NALM6 (cell line): ENCODE results near the genes SCYGR5 and PID1.

DNA sequence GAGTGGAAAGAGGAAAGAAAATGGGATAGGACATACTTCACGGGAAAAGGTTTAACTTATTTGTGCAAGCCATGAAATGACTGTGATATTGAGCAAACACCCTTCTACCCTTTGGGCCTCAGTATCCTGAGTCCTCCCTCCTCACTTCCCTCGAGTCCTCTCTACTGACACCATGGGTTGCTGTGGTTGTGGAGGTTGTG, at the start of gene SCYGR5:
Gene SCYGR5 (plus strand): TSS at position 173 of the 200 bp plus-strand sequence.
- PRO-cap: no peak

DNA sequence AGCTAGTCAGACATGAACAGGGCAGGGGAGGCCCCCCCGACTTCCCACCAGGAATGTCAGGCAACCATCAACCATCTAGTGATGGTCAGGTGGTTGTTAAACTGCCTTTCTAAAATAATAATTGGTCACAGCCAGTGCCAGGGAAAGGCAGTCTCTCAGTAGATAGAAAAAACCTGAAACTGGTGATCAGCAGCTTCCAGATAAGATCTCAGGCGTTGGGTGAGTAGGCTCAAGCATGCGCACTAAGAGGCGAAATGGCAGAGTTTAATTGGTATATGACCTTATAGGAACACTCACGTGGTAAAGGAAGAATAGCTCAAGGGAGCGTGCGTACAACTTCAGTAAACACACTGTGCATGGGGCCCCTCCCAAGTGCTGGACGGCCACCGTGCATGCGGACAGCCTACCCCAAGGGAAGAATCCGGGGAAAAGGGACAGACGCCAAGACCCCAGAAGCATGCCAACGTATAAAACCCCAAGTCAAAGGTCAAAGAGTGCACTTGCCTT, 32.5 kb upstream of the CCL20 start:
- PRO-cap: no peak

DNA sequence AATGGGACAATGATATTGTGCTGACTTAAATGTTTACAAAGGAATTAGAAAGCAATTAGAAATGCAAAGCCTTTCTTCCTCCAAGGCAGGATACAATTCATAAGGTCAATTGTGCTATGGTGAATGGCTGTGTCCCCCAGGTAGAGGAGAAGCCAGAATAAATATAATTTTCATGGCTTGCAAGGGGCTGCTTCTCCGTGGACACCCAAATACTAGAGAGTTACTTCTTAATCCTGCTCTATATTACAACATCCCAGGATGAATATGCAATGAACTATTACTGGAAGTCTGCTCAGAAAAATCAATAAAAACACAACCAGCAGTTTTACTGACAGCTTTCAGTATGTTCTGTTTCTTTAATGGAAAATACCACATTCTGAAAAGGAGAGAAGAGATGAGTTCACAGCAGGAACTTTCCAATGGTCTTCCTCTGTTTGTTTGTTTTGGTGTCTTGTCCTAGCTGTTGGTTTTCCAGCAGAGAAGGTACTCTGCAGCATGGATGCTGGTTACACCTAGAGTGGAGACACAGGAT, 213.1 kb downstream of the PID1 start:
- PRO-cap: no peak

DNA sequence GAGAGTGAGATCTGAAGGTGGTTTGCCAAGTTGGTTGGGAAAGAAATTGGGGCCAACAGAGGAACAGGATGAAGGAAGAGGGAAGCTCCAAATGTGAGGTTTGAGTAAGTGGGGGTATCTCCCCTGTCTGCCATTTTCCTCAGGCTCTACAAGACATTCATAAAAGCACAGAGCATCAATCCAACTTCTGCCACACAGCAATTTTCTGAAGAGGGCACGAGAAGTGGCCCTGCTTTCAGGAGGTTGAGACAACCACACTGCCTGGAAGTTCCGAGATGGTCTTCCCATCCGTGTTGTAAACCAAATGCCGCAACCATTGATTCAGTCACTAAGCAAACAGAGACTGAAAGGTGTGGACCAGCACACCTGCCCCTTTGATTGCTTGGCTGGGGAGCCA, 111.2 kb downstream of the PID1 start:
- PRO-cap: no peak

- PRO-cap: no peak
Observed at GRCh38 chr2:229183616-229183938, 87.5 kb downstream of the PID1 start.

GRCh38 chr2:229270449-229271057, 534 bp downstream of the PID1 start:
- PRO-cap: no peak

DNA sequence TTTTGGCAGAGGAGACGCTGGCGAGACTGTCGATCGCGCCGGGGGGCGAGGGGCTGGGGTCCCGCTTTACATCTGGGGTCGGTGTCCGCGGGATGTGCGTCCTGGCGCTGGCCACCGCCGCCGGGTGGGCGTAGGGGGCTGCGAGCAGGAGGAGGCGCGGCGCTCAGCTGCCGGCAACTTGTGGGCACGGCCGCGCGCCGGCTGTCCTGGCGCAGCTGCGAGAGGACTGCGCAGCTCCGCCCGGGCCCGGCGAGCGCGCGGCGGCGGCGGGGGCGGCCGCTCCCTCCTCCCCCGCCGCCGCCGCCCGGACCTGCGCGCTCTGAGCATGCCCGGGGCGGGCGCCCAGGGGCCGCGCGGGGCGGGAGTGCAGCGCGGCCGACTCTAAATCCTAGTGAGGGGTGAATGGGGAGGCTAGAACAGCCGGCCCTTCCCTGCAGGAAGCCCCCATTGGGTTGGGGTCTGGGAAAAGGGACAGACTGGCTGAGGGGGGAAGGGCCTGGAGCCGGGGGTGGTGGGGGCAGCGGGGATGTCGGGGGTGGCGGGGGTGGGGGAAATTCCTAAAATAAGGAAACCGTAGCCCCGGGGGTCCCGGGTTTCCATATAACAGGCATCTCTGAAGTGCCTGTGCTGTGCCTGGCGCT, at the start of gene PID1:
Gene PID1 (minus strand): TSS at position 230 of the 641 bp plus-strand sequence.
- PRO-cap: no peak

- PRO-cap: no peak
Observed at GRCh38 chr2:229407053-229407626, 136.1 kb upstream of the PID1 start.

DNA sequence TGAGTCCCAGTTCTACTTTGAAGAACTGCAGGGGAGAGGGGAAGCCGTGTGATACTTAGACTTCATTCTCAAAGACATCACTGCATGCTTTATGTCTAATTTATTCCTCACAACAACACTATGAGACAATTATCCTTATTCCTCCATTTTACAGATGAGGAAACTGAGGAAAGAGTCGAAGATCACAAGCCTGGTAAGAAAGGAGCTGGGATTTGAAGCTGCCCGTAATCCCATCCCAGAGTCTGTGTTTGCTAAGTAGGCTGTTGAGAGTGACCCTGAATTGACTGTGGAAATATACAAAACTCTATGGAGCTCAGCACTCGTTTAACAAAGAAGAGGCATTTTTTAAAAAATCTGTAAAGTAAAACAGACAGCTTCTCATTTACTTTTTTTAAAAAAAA, 136.7 kb upstream of the PID1 start:
- PRO-cap: no peak

DNA sequence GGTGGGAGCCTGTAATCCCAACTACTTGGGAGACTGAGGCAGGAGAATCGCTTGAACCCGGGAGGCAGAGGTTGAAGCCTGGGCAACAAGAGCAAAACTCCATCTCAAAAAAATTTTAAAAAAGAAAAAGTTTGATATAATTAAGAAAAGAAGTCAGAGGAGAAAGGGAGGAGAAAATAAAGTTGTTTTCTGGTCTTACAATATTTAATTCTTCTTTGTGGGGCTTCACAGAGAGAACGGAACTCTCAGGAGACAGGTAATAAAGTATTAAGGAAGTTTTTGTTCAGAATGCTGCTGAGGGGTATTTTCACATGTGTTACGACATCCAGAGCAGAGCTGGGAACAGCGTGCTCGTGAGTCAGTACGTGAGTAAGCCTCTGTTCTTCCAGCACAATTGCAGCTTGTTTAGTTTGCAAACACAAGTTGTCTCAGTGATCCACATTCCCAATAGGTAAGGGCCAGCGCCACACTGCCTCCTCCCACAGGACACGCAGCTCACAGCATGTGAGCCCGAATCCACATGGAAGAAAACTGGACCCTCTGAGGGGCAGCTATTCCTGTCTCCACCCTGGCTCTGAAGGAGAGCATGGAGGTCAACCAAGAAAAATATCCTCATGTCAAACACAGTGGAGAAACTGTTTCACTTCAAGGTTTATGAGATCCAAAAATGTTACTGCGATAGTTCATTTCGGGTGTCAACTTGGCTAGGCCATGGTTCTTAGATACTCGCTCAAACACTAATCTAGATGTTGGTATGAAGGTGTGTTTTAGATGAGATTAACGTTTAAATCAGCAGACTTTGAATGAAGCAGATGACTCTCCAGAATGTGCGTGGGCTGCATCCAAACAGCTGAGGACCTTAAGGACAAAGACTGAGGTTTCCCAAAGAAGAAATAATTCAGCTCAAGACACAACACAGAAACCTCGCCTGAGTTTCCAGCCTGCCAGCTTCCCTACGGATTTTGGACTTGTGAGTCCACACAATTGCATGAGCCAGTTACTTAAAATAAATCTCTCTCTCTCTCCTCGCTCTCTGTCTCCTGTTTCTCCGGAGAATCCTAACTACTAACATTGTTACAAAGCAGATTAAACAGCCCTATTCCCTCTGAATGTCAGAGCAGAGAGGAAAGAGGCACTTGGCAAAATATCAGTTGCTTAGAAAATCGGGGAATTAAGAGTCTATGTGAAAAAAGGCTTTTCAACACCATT, 174.1 kb upstream of the PID1 start:
- PRO-cap: no peak

GRCh38 chr2:229573053-229573543, 141.3 kb downstream of the DNER start:
- PRO-cap: no peak

- PRO-cap: no peak
Observed at GRCh38 chr2:229902431-229902931, 19.3 kb downstream of the TRIP12 start.

- PRO-cap: no peak
Observed at GRCh38 chr2:230220436-230220635, 552 bp upstream of the SP110 start.

DNA sequence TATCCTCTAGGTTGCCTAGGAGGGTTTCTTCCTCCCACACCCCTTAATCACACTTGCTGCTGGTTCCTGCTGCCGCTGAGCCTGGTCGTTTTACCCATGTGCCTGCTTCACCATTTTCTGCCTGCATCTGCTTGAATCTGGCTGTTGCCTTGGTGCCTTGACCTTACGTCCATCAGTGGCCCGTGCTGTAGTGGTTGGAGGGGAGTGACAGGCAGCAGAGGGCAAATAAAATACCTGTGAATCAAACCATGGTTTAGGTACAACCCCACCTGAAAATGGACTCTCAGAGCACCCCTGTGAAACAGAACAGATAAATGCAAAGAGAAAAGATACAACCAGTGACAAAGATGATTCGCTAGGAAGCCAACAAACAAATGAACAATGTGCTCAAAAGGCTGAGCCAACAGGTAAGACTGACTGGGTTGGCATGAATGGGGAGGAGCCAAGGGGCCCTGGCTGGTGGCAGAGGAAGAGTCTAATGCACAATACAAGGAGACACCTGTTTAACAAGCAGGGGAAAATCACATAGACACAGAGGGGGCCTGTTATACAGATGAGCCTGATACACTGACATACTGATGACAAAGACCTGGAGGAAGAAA, 33.4 kb downstream of the SP100 start:
- PRO-cap: no peak

- PRO-cap: bidirectional peak, plus-strand start at chr2:230589767, minus-strand start at chr2:230589608
Observed at GRCh38 chr2:230589313-230589923, 123.2 kb upstream of the CAB39 start.

DNA sequence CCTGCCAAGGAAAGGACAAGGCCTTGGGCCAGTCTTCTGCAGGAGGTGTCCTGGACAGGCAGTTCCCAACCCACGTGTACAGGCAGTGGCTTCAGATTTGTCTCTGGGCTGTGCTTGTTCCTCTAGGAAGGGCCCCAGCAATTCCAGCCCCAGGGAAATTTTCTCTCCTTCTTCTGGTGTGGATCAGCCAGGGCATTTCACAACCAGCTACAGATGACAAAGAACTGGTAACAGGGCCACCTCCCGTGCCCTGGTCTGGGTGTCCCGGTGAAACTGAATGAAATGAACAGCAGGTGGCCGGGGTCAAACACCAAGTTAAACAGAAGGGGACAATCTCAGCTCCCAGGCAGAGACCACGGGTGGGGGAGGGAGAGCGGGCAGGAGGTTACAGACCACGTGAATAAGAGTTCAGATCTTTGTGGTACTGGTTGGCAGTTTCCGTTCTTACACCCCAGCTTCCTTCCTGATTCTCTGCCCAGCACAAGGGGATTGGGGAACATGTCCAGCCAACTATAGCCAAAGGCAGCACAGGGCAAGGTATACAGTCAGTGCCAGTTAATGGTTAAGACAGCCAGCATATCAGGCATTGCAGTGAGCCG, 52.1 kb upstream of the CAB39 start:
- PRO-cap: bidirectional peak, plus-strand start at position 454 of the sequence, minus-strand start at position 283 of the sequence

- PRO-cap: no peak
Observed at GRCh38 chr2:230731022-230731407, 18.4 kb downstream of the CAB39 start.

DNA sequence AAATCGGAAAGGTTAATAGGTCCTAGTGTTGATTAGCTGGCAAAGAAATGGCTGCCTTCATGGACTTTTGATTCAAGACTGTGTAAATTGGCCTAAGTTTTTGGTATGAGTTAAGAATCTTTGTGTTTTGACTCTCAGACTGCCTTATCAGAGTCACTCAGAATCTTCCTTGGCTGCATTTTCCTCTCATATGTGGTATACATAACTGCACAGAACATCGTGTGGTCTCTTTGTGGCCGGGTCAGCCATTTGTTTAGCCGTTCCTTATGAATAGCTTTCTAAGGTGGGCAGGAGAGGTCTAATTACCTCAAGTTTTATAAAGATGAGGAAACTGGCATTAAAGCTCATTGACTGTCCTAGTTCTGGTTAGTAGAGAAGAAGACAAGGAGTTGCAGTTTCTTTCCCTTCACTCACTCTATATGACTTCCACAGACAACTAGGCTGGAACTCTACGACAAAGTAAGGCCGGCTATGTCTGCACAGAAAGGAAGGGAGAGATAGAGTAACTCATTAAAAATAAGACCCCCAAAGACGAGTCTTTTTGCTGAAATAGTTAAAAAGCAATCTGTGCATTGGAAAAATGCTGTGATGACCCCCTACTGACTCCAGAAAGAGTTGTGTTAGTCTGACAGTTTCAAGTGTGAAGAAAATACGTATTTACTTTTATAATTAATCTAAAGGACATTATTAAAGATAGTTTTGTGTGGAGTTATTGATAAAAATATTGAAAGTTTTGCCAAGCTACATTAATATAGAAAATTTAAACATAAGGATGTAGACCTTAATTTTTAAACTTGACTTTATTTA, 30.4 kb downstream of the CAB39 start:
- PRO-cap: no peak

DNA sequence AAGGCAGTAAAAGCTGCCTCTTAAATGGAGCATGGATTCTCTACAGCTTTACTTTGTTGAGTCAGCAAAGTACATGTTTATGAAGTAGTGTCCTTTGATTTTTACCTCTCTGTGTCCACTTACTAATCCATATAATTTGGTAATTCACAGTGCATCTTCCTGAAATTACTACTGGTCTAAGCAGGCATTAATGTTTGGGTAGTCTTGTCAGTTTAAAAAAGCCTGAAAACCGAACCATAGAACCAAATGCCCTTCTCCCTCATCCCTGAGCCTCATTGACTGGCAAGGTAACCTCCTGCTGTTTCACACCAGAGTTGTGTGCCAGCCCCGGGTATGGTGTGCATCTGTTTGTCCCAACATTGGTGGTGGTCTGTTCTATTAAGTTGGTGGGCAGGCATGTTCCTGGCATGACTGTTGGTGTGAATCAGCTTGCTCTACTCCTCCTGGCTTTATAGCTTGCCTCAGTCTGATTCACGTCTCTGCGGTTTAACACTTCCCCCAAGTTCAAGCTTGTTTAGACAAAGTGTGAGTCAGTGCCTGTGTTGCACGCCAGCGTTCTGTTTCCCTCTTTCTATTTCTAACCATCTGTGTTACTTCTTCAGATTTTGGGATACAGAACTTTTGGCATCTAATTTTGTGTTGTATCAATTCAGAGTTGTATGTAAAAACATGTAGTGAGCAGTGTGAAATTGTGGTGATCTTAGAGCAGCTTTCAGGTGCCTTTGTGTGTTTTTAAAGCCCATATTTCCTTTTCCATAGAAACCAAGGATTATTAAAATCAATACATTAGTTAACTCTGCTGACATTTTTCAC, 70.8 kb upstream of the ITM2C start:
- PRO-cap: no peak

GRCh38 chr2:230872873-230873338, 8.2 kb downstream of the ITM2C start:
- PRO-cap: no peak